Cardiac septum (tissue), 1 donor: ENCODE measurements around a stretch of chr22.

DNA sequence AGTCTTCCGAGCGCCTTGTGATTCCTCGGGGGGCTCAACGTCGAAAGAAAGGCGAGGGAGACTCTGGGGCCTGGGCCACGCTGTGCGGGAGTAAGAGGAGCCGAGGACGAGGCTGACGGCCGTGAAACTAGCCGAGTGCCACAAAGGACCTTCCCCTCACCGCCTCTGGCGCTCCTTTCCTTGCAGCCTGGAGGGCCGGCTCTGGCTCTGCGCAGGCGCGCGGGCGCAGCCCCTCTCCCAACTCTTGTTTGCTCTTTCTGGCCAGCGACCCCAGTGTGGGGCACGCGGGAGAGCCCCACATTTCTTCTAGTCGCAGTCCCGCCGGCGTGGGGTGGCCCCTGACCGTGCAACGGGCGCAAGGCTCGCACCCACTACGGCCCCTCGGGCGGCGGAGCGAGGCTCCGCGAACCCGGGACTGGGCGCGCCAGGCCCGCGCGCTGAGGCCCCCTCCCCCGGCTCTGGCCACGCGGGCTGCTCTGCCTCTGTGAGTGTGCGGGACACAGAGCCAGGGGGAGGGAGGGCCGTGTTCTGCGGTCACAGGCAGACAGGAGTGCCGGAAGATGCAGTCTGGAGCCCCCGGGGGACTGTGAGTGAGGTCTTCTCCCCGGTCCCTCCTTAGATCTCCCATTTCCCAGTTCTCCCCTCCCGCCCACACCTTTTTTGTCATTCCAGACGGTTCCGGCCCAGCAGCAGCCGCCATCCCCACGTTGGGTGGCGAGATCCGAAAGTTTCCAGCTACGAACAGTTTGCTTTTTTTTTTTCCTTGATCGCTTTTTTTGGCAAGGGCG, 1.0 kb upstream of the TOB2 start:
- PRO-cap, result bidirectional peak, plus-strand start at position 273 of the sequence, minus-strand start at position 167 of the sequence; bidirectional peak, plus-strand start at position 663 of the sequence, minus-strand start at position 623 of the sequence; unidirectional peak, minus-strand start at position 713 of the sequence

- PRO-cap, result no peak
Measured at GRCh38 chr22:41482172-41483053, 13.5 kb downstream of the ACO2 start.

DNA sequence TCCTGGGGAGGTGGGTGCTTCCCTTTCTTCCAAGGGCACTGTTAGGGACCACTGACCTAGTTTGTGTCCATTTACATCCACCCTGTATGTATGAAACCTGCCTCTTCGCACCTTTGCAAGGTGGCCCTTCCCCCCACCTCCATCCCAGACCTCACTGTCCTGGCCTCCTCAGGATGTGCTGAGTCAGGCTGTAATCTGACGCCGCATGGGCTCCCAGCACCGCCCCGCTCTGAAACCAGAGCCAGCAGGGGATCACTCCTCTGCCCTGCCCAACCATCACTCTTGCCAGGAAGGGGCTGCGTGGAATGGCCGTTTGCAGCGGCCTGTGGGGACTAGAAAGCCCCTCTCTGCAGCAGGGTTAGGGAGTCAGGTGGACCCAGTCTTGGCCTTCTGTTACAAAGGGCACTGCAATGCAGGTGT, 31.5 kb downstream of the POLR3H start:
- PRO-cap, result no peak

- PRO-cap, result no peak
Measured at GRCh38 chr22:41522433-41523091, 21.7 kb downstream of the POLR3H start.

DNA sequence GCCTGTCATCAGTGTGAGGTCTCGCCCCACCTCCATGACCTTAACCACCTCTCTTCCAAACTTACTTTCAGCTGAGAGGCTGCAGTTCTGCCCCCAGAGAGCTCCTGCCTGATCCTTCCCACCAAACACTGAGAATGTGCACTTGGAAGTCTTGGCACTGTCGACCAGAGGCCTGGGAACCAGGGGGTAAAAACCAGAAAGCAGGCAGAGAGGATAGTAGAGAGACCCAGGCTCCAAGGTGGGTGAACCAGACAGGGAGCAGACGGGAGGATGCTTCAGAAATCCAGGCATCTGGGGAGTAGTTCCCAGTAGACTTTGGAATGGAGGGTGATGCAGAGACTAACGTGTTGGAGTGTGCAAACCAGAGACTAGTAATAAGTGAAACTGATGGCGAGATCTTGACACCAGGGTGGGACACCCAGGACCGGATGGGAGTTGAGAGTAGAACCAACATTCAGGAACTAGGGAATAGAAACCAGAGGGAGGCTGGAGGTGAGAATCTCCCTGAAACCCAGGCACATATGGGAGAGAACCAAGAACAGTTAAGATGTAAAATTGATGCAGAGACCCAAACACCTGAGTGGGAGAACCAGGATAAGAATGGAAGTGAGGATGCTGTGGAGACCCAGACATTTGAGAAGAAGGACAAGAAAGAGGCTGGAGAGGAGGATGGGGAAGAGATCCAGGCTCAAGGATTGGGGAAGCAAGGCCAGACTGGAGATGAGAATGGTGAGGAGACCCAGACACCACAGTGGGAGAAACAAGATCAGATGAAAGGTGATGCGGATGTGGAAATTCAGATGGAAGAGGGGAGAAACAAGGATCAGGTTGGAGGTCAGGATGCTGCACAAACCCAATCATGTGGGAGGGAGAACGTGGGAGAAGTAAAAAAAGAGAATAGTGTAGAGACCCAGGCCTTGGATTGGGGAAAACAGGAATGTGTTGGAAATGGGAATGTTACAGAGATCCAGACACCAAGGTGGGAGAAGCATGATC, 5.1 kb upstream of the MEI1 start:
- PRO-cap, result no peak

- PRO-cap, result no peak
Measured at GRCh38 chr22:41746686-41746939, 47.3 kb downstream of the MEI1 start.

DNA sequence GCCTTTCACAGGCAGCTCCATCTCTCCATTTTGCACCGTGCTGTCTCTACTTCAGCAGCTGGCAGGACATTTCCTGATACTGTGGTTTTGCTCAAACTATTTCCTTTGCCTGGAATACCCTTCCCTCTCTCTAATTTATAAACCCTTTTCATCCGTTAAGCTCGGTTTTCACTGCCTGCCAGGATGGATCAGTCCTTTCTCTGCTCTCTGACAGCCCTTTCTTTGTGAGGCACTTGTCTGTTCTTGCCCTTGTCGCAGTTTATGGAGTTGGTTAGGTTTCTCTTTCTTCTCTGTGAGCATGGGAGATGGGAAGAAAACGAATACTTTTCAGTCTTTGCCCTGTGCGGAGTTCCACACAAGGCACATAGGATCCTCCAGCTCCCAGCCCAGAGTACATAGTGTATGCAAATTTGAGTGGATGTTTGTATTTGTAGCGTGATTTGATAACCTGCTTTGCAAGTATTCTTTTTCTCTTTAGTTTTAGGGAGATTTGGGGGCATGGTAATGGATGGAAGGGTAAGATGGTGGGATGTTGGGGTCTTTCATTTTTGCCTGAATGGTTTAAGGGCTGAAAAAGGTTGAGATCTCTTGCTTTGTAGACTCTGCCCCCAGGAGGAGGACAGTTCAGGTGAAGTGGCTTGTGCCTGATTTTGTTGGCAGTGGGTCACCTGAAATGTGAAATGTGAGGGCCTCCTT, 13.9 kb downstream of the SREBF2 start:
- PRO-cap, result no peak

DNA sequence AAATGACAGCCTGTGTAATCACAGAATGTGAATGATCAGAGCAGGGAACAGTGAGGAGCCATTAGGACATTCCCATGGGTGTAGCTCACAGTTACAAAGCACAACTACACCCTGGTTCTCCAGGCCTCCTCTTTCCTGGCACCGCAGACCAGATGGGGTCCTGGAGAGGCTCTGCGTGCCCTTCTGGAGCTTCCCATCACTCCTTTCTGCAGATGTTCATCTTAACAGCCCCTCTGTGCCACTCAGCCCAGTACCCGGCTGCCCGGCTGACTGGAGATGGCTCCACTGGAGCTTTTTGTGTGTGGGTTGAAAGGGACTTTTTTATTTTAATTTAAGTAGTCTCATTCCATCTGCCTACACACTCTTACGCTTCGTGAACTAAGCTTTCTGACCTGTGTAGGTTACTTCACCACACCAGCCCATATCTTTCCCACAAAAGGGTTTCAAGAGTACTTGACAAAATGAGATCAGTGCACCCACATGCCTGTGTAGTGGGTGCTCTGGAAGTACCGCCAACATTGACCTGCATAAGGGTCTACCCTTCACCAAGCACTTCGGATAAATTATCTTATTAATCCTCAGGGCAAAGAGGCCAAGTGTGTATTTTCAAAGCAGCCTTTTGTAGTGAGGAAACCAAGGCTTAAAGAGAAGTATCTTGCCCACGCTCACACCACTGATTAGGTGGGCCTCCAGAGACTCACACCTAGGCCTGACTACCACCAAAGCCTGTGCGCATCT, 29.8 kb downstream of the SREBF2 start:
- PRO-cap, result no peak

- PRO-cap, result no peak
Measured at GRCh38 chr22:41920221-41921100, 5.6 kb upstream of the SHISA8 start.

- PRO-cap, result no peak
Measured at GRCh38 chr22:41933799-41934259, 7.2 kb upstream of the TNFRSF13C start.

DNA sequence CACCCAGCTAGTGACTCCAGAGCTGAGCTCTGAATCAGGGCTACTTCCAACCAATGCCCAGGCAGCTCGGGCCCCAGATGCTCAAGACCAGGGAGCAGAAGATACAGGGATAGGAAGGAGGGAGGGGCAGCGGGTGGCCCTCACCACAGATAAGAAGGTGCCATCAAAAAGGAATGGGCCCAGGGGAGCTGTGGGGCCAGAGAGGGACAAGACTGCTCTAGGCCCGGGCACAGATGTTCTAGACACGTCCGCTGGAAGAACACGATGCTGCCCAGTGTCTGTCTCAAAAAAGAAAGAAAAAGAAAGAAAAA, 7.5 kb downstream of the CENPM start:
- PRO-cap, result no peak

GRCh38 chr22:42078621-42079008, 885 bp upstream of the SMDT1 start:
- PRO-cap, result no peak

DNA sequence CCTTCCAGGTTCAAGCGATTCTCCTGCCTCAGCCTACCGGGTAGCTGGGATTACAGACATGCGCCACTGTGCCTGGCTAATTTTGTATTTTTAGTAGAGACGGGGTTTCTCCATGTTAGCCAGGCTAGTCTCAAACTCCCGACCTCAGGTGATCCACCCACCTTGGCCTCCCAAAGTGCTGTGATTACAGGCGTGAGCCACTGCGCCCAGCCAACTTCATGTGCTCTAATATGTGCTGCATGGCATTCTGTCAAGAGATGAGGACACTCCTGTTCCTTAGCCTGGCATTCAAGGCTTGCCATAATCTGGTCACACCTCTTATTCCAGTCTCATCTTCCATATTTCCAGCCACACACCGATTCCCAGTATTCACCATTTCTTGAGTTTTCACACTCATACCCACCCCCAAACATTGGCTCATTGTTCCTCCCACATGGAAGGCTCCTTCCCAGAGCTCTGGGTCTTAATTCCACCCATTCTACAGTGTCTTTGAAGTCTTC, 2.8 kb downstream of the SMDT1 start:
- PRO-cap, result no peak

- PRO-cap, result no peak
Measured at GRCh38 chr22:42091330-42091771, 779 bp upstream of the NDUFA6 start.

GRCh38 chr22:42282771-42284189, 12.8 kb upstream of the TCF20 start:
- PRO-cap, result no peak

DNA sequence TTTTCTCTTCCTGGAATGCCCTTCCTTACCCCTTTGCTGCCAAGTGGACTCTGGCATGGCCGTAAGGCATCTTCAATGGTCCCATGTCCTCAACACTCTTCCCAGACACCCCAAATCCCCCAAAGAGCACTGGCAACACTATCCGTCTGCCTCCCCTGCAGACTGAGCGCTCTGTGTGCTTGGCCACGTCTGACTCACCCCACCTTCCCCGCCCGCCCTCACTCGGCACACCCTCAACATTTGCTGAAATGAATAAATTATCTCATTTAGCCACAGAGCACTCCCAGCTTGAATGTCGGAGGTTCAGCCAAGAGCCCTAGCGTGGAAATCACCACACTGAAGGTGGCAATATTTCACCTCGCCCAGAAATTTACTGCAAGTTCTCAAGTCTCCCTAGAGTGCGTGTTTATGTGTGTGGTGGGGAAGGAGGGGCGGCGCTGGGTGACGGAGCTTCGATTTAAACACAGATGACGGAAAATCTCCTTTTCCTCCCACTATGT, 46.6 kb upstream of the TCF20 start:
- PRO-cap, result no peak

- PRO-cap, result no peak
Measured at GRCh38 chr22:42338453-42338803, 68.0 kb upstream of the TCF20 start.

DNA sequence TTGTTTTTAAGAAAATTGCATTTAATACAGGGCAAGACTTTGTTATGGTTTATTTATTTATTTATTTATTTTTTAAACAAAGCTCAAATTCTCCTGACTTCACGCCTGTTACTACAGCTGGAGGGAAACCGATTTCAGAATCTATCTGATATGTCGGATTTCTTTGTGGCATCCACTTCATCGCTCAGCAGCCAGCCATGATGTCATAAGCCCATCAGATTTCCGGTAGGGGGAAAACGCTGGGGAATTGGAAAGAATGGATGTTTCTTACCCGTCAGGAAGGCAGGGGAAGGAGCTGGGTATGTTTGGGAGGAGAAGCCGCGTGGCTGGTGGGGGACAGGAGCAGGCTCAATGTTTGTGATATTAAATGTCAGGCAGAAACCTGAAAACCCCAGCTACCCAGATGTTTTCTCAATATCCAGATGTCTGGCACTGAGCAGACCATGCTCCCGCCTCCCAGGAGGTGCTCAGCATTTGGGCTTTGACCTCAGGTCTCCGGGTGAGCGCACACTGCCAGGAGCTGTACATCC, 67.7 kb downstream of the NFAM1 start:
- PRO-cap, result unidirectional peak, plus-strand start at position 277 of the sequence; unidirectional peak, plus-strand start at position 302 of the sequence

- PRO-cap, result no peak
Measured at GRCh38 chr22:42368119-42368447, 64.1 kb downstream of the NFAM1 start.

GRCh38 chr22:42500063-42501128, 19.2 kb downstream of the RRP7A start:
- PRO-cap, result unidirectional peak, plus-strand start at chr22:42500624